ENCODE results near the gene ELMOD3.

DNA sequence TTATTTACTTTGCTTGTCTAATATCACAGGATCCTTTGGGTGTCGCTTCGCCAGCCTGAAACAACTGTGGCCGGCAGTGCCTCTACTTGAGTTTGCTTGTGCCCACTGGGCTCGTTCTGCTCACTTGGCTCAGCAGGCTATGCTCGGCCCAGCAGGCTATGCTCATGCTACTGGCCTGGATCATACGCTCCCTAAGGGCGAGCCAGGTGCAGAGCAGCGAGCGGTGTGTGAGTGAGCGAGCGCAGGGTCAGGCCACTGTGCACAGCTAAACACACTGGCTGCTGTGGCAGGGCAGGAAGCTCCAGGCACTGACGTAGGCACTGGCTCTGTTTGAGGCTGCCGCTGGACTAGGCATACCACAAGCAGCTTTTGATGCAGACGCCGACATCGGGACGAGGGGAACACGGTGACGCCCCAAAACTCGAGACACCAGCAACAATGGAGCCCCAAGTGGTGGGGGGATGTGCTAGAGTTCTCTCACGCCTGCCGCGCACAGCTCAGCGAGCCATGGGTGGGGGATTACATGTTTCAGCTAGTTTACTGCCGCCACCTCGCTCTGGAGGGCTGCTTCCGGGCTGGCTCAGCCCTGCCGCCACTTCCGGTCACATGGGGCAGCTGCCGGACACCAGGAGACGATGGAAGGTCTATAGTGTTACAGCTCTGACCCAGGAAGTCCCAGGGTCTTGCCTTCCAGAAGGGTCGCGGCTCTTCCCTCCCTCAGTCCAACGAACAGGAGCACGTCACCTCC, 1176.7 kb upstream of the LRRTM1 start:
- RRBS, result no CpG with 5 or more reads among the region's 35 CpGs

DNA sequence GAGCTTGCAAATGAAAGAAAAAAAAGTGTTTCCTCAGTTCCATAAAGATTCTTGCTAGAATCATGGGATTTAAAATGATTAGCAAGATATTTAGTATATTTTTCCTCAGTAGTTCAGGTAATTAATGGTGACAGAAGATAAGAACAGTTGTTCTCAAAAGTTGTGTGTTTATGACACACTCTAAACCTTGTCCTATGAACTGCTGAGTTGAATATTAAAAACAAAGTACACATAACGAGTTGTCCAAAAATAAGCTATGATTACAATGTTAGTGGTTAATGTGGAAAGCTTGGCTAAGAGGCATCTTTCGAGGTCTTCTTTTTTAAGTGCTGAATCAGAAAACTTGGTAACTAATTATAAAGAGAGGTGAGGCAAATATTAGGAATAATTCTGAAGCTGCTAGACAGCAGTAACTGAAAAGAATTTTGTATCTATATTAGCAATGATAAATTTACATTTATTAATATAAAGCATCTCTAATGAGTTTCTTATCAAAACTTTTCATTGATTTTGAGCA, 1088.7 kb downstream of the SUCLG1 start:
- RRBS, result no CpG with 5 or more reads among the region's 2 CpGs

DNA sequence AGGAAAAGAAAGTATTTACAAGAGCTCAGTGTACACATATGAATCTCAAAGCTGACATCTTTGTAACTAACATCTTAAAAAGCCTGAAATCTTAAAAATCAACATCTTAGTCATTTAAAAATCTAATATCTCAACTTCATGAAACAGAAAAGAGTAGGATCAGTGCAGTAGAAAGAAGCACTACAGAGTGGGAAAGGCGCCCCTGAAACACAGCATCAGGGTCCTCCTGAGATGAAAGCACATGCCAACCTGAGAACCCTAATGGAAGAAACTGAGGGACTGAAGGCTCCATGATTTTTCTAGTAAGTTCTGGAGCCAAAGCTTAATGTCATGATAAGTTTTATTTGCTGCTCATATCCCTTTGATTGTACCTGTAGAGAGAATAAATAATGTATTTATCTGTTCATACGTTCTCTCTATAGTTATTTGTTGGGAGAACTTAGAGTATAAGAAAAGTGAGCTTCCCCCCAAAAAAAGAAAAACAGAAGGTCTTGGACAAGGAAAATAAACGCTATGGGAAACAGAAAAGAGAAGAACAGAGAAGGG, 465.8 kb downstream of the SUCLG1 start:
- RRBS, result no CpG with 5 or more reads among the region's 3 CpGs

- RRBS, result no CpG with 5 or more reads among the region's 2 CpGs
These were observed 10.9 kb downstream of the DNAH6 start for GRCh38 chr2:84527190-84527659.

- RRBS, result no CpG with 5 or more reads among the region's 4 CpGs
These were observed 19.5 kb downstream of the TMSB10 start for GRCh38 chr2:84924933-84925386.

GRCh38 chr2:84957647-84959027, 12.8 kb upstream of the KCMF1 start:
- RRBS, result no CpG with 5 or more reads among the region's 16 CpGs

GRCh38 chr2:84969994-84970254, 1.0 kb upstream of the KCMF1 start:
- RRBS, result no CpG with 5 or more reads among the region's 8 CpGs

DNA sequence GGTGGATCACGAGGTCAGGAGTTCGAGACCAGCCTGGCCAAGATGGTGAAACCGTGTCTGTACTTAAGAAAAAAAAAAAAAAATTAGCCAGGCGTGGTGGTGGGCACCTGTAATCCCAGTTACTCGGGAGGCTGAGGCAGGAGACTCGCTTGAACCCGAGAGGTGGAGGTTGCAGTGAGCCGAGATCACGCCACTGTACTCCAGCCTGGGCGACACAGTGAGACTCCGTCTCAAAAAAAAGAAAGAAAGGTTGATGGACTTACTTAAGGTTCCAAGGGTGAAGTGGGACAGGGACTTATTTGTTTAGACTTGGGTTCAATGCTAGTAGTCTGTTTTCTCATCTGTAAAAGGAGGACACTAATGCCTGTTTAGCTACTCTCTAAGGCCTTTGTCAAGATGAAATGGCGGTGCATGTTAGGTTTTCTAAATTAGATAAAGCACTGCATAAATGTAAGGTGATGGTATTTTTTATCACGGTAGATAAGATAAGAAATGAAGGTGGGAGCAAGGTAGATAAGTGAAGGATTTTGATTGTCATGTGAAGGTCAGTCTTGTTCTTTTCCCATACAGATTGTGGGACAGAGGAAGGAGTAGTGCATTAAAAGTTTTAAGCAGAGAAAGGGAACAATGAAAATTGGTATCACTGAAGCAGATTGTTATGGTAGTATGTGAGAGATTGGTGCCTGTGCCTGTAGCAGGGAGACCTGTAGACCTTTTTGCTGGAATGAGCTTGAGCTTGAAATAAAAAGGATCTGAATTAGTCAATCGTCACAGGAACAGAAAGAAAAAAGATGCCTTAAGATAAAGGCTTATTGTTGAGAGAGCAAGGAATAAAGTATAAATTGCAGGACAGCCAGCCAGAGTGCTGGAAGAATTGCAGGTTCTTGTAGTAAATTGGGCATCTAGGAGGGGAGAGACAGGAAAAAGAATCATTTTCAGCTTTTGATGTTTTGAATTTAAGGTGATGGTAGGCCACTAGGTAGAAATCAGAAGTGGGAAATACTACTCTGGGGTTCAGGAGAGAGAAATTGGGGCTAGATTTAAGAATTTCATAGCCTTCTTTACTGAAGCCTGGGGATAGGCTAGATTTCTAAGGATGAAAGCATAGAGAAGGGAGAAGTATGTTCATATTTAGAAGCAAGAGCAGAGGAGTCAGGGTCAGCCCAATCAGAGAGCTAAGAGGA, 16.1 kb downstream of the KCMF1 start:
- RRBS, result no CpG with 5 or more reads among the region's 14 CpGs

GRCh38 chr2:84989112-84989622, 18.2 kb downstream of the KCMF1 start:
- RRBS, result no CpG with 5 or more reads among the region's 1 CpG

GRCh38 chr2:85052955-85053852, 80.0 kb upstream of the TCF7L1 start:
- RRBS, result no CpG with 5 or more reads among the region's 10 CpGs

DNA sequence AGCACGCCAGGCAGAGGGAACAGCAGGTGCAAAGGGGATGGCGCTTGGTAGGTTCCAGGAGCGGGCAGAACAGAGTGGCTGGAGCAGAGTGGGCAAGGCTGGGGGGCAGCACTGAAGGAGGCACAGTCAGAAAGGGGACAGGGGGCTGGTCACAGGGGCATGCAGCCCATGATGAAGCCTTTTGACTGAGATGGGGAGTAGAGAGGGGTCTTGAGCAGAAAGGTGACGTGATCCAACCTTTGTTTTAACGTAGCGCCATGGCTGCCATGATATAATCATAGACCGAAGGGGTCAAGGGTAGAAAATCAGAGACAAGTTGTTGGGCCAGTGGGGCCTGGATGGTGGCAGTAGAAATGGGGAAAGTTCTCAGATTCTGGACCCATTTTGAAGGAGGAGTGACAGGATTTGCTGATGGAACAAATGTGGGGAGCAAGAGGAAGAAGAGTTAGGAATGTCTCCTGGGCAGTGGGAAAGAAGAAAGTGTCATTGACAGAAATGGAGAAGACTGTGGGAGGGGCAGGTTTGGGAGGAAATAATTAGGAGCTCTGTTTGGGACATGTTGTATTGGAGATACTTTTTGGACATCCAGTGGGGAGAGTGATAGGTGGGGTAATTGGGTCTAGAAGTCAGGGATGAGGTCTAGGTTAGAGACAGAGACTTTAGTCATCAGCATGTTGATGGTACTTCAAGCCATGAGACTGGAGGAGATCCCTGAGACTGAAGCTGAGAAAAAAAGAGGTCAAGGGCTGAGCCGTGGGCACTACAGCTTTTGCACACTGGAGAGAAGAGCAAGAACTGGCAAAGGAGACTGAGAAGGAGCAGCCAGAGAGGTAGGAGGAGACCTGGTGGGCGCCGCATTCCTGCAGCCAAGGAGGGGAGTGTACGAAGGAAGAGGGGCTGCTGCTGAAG, 83.5 kb downstream of the TGOLN2 start:
- RRBS, result no CpG with 5 or more reads among the region's 11 CpGs

GRCh38 chr2:85303916-85304796, 23.6 kb downstream of the TGOLN2 start:
- RRBS, result 84% methylated on average over 9 of the region's 32 CpGs

GRCh38 chr2:85315838-85316348, 11.9 kb downstream of the TGOLN2 start:
- RRBS, result no CpG with 5 or more reads among the region's 6 CpGs

GRCh38 chr2:85320221-85320869, 7.4 kb downstream of the TGOLN2 start:
- RRBS, result no CpG with 5 or more reads among the region's 3 CpGs

DNA sequence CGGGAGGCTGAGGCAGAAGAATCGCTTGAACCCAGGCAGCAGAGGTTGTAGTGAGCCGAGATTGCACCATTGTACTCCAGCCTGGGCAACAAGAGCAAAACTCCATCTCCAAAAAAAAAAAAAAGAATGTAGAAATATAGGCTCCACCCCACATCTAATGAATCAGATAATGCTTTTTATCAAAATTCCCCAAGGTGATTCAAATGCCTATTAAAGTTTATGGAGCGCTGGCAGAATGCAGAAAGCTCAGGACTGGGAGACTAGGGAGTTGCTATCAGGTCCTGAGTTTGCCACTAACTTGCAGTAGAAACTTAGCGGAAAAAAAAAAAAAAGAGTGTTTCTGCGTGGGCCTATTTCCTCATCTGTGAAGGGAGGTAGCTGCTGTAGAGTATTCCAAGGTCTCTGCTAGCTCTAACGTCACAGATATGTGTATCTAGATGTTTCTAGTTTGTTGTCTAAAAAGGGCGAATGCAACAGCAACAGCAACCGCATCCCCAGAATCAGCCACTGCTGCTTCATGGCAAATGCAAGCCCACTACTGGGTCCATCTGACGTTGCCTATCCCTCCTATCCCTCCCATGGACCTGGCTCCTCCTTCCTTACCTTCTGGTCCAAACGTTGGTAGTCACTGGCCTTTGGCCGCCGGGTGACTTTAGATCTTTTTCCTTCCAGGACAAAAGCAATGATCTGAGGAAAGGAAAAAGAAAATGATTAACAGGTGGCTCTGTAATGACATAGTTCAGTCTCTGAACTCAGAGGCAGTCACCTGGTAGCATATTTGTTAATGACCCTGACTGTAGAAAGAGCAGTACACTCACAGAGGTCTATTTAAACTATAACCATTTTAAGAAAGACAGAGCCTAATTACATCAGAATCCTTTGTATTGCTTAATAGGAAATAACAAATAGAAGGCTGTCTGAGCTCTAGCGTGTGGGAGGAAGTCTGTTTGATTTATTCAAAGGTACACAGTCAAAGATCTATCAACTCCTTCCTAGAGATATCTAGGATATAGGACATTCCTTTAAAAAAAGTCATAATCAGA, 3.2 kb downstream of the TGOLN2 start:
- RRBS, result no CpG with 5 or more reads among the region's 14 CpGs

GRCh38 chr2:85354312-85355313, at the start of gene ELMOD3:
Gene ELMOD3, plus strand, starts transcription at chr2:85354769.
- RRBS, result 4% methylated on average over 14 of the region's 50 CpGs

GRCh38 chr2:85369459-85370012, 15.0 kb downstream of the ELMOD3 start:
- RRBS, result no CpG with 5 or more reads among the region's 7 CpGs

GRCh38 chr2:85437173-85437360, 18.6 kb downstream of the SH2D6 start:
- RRBS, result no CpG with 5 or more reads among the region's 3 CpGs

GRCh38 chr2:85445403-85446771, 27.4 kb downstream of the SH2D6 start:
- RRBS, result no CpG with 5 or more reads among the region's 11 CpGs

DNA sequence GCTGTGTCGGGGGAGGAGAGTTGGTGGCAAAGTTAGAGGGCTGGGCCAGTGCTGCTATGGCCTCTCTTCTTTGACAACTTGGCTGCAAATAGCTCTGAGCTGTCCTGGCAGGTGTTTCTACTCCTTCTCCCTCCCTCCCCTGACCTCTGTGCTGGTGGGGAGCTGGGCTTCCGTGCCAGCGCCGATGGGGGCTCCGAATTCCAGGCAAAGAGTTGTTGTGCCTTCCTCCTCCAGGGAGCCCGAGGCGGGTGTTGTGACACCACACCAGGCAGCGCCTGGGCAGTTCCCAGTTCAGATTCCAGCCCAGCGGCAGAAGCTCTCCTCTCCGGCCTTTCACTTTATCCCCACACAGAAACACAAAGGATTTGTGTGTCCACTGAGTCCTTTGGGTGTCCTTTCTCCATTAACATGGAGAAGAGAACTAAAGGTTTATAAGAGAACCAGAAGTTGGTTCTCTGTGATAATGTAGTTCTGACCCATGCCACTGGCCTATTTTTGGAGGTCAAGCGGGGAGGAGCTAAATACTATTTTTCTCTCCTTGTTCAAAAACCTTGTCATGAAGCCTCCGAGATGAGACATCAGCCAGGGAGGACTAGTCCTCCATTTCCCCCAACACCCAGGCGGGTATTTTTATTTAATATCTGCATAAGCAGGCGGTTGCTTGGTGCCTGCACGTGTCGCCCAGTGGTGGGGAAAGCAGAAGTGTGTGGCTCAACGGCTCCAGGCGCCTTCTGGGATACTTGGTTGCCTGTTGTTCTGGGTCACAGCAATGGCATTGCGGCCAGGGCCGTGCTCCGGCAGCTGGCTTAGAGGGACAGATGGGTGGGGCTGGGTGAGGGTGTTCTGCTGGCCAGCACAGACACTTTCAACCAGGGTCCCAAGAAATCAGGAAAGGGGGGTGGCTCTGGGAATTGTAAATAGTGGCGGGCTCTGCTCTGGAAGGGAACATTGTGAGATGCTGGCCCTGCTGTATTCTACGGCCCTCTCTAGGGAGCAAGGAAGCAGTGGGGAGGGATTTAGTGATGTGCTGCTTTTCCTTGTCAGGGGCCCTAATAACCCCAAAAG, 666 bp downstream of the VAMP8 start:
- RRBS, result no CpG with 5 or more reads among the region's 23 CpGs

All from islet of Langerhans (tissue), 1 donor.